Pericardium fibroblast (primary cell): ENCODE results near the gene SMAD2.

- RAMPAGE, long total RNA, result start-site peak on the minus strand at chr18:47930382-47930551, 130 and 169 reads in 2 replicates; start-site peak on the minus strand at chr18:47930814-47930880, 322 and 387 reads in 2 replicates
These were observed at the start of gene SMAD2 for GRCh38 chr18:47930128-47930929. Gene SMAD2 (minus strand): TSS chr18:47930659.

DNA sequence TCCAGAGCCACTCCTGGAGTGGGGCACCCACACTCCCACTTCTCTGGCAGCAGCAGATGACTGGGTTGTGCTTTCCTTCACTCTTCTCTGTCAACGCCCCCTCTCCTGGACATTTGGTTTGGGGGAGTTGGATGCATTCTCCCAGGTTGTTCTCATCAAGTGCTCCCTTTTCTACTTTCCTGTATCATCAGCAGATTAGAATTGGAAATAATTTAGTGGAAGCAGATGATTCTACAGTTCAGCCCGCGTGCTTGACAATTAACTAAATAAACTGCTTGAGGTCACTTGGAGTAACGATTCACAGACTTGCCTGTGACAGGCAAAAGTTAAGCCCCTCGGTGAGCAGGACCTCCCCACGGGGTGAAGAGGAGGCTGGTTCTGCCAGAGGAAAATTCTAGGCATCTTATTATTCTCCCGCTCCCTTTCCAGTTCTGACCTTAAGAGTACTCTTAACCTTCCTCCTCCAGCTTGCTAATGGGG, 169.6 kb upstream of the SMAD2 start:
- RAMPAGE, long total RNA, result no peak

GRCh38 chr18:48441675-48442127, 32.5 kb upstream of the ZBTB7C start:
- RAMPAGE, long total RNA, result no peak

- RAMPAGE, long total RNA, result no peak
These were observed 46.8 kb upstream of the ZBTB7C start for GRCh38 chr18:48455570-48456768.

DNA sequence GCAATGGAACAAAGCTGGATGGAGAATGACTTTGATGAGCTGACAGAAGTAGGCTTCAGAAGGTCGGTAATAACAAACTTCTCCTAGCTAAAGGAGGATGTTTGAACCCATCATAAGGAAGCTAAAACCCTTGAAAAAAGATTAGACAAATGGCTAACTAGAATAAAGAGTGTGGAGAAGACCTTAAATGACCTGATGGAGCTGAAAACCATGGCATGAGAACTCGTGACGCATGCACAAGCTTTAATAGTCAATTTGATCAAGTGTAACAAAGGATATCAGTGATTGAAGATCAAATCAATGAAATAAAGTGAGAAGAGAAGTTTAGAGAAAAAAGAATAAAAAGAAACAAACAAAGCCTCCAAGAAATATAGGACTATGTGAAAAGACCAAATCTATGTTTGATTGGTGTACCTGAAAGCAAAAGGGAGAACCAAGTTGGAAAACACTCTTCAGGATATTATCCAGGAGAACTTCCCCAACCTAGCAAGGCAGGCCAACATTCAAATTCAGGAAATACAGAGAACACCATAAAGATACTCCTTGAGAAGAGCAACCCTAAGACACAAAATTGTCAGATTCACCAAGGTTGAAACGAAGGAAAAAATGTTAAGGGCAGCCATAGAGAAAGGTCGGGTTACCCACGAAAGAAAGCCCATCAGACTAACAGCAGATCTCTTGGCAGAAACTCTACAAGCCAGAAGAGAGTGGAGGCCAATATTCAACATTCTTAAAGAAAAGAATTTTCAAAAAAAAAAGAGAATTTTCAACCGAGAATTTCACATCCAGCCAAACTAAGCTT, 111.5 kb downstream of the CTIF start:
- RAMPAGE, long total RNA, result no peak

DNA sequence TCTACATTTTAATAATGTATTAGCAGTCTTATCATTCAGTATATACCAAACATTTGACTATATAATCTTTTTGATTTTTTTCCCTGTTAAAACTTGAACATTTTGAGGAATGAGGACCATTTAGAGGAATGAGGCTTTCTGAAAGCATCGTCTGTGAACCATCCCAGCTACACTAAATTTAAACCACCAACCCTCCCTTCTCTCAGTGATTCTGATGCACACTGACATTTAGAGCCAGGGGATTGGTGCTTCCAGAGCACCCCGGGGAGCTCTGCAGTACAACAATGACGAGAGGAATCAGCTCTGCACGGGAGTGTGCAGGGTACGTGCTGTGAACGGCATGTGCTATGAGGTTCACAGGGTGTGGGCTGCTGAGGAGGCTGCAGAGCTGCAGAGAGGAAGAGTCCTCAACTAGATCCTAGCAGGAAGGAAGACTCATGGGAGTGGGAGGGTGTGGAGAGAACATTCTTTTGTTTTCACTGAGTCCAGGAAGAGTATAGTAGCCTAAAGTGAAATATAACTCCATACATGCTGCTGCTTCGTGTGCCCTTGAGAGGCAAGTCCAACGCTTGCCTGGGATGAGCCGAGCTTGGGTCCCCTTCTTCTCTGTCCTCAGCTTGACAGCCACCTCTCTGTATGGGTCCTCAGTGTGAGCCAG, 118.6 kb downstream of the CTIF start:
- RAMPAGE, long total RNA, result no peak

- RAMPAGE, long total RNA, result no peak
These were observed 191.8 kb downstream of the CTIF start for GRCh38 chr18:48730683-48731039.

DNA sequence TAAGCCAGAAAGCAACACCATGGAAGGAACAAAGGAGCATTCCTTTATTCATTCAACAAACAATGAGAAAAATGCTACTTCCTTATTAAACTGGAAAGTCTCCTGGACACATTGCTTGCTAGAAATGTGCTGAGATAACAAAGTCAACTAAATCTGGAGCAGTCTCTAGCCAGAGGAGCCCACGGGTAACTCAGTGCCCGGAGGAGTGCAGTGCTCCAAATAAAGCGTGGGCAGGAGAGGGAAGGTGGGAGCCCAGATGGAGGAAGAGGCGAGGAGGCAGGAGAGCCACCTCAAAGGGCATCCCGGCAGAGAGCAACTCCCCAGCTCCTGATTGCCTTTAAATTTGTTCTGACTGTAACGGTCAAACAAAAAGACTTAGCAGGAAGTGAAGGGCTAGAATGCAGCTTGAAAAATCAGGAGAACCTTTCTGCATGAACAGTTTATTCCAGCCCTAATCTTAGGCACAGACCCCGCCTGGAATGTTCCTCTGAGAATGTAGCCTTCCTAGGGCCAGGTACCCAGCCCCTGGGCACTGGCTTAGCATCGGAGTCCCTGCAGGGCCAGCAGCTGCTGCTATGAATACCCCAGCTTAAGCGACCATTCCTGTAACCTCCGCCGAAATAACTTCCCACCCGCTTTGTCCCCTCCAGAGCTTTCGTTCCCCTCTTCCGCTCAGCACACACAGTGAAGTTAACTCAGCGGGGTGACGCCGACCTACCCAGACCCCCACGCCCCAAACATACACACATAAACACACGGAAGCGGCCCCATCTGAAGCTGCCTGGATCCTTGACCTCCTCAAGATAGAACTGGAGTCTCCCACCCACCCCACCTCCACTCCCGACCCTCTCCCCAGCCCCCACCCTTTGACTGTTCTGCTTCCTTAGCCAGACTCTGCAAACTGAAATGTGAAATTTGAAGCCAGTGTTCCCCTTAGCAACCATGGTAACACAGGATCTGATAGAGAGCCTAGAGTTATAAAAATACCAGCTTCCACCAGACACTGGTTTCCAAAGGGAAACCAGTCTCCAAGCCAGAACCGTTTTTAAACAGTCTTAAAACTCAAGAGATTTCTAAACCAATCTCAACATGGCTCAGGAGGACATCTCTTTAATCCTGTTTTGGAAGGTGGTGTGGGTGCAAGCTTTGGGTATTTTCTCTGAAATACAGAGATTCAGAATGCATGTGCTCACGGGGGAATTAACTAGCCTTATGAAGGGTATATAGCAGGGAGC, 123.2 kb downstream of the SMAD7 start:
- RAMPAGE, long total RNA, result no peak

GRCh38 chr18:48850574-48851417, 100.0 kb downstream of the SMAD7 start:
- RAMPAGE, long total RNA, result no peak

GRCh38 chr18:48924343-48925422, 26.1 kb downstream of the SMAD7 start:
- RAMPAGE, long total RNA, result no peak

- RAMPAGE, long total RNA, result no peak
These were observed 18.3 kb downstream of the SMAD7 start for GRCh38 chr18:48932495-48932755.

- RAMPAGE, long total RNA, result no peak
These were observed 16.9 kb downstream of the SMAD7 start for GRCh38 chr18:48933554-48934633.

DNA sequence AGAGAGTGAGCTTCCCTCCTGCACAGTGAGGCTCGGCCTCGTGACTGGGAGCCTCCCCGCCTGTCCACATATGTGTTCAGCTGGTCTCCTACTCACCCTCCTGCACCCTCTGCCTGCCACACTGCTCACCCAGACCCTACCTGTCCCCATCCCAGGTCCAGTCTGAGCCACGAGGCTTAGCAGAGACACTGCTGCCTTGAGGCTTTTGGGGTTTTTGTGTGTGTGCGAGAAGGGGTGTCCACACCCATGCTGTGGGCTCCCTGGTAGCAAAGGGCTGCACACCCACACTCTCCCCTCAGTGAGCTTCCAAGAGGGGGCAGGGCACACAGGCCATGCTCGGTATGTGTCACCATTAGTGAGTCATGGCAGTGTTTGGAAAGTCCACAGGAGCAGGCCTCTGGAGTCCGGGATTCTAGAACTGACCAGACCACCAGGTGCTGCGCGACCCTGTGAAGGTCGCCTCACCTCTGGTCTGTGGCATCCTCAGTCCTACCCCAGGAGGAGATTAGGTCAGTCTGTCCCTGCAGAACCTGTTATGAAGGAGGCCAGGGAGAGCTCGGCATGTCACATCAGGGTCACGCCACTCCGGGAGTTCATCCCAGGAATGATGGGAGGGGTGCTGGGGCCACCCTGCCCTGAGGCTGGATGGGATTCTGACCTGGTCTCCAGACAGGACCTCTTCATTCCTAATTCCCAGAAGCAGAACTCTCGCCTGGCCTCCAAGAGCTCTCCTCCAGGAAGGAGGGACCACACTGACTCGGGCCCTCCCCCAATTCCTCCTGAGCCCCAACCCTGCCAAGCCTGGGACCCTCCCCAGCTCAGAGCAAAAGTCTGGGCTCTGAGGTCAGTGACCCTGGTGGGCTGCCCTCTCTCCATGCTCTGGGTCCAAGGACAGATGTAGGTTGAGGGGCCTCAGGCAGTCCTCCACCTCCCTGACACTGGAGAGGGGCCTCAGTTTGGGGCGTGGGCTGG, 40.0 kb upstream of the SMAD7 start:
- RAMPAGE, long total RNA, result no peak

GRCh38 chr18:49465265-49465829, 4.9 kb upstream of the DYM start:
- RAMPAGE, long total RNA, result no peak

- RAMPAGE, long total RNA, result no peak
These were observed 51.6 kb downstream of the LIPG start for GRCh38 chr18:49613415-49613916.

GRCh38 chr18:49651063-49651472, 89.2 kb downstream of the LIPG start:
- RAMPAGE, long total RNA, result no peak

DNA sequence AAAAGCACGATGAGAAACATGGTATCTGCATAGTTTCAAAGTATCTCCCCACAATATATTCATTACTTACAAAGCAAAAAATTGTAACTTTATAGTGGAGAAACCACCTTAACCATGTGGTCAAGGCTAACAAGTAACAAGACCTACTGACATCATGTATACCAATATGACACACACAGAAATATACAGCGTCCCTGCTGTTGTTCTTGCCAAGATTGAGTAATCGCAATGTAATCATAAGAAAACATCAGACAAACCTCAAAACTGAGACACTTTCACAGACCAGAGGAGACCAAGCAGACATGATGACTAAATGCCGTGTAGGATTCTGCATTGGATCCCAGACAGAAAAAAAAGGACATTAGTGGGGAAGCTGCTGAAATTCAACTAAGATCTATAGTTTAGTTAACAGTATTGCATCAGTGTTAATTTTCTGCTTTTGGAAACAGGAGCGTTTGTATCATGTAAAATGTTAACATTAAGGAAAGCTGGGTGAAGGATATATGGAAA, 123.0 kb downstream of the ACAA2 start:
- RAMPAGE, long total RNA, result no peak

DNA sequence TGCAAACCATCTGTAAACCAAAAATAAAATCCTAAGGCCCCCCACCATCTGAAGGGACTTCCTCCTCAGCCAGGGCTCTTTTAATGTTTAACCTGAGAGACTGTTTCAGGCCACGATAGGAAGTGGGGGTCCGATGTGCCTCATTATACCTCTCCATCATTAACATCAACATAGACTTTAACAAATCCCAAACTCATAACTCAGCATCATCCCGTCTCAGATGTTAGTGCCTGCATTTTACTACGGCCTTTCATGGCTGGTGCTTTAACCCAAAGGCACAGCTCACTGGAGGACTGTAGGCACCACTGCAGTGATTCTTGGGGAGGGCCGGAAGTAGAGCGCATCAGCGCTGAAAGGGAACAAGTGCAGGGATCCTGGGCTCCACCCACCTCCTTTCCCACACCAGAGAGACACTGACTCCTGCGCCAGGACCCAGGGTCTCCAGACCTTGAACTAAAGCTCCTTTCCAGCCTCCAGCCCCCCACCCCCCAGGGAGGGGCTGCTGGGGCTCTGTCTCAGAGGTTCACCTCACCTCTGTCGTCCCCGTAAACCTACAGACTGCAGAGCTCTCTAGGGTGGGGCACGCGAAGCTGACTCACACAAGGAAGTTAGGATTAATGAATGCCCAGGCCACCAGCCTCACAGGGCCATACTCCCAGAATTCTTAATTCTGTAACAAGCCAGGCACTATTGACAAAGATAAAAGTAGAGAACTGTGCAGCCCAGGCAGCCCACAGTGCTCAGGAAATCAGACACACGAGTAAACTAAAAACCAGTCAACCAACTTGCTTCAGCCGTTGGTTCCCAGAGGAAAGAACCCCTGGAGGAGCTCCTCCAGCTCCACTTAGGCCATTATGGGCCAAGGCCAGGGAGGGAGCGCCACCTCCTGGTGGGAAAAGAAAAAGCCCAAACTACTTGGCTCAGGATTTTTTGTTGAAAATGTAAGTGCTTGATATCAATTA, 45.0 kb upstream of the ACAA2 start:
- RAMPAGE, long total RNA, result no peak

GRCh38 chr18:50132160-50132809, 62.7 kb downstream of the MYO5B start:
- RAMPAGE, long total RNA, result no peak

DNA sequence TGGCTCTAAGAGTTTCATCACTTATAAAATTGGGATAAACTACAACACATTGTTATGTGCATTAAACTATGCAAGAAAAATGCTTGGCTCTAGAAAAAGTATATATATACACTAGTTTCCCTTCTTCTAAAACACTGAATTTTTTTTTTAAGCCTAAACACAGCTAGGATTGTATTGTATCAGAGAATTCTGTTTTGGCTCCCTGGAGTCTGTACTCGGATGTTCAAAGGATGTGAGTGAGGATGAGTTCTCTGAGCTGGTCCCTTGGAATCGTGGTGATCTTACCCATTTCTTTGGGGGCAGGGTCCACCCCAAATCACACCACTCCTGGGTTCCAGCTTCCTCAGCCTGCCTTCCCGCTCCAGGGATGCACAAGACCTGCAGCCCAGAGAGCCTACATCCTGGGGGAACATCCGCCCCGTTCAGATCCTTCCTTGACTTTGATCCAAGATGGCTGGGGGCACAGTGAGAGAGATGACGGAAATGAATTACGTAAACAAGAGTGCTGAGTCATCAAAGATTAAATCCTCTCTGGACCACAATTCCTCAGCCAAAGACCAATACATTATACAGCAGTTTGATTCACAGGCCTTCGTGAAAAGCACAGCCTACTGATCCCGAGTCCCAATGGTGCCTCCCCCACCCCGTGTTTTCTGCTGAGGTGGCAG, 43.3 kb downstream of the MYO5B start:
- RAMPAGE, long total RNA, result no peak